Measurements from ENCODE around the gene SWAP70.

DNA sequence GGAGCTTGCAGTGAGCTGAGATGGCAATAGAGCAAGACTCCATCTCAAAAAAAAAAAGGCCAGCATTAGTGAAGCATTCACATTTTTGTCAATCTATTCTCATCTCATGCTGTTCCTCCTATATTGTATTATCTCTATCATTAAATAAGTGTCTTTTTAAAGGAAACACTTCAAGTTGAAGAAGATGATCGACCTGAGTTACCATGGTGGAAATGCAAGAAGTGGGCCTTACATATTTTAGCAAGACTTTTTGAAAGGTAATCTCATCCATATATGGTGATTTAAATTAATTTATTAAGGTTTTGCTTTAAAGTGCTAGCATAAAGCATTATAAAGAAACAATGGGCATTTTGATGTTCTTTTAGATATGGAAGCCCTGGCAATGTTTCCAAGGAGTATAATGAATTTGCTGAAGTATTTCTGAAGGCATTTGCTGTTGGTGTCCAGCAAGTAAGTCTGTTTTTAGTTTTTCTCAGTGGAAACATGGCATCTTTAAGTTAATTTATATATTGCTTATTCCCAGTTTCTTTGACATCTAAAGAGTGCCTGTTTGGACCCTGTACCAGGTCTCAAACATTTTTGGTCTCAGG lies 35.9 kb downstream of the IPO7 start:
- PRO-cap, result no peak

DNA sequence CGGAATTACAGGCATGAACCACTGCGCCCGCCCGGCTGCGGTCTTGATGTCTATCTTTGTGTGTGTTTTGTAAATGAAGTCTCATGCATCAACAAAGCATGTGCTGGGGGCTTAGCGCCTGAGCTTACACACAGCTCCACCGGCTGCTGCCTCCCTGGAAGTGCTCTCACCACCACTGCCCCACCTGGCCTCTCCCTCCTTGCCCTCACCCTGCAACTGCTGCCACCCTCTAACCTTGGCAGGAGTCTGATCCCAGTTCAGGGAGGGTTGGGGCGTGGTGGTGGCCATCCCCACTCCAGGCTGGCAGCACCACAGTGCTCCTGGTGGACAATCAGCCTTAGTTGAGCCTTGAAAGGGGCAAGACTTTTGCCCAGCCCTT lies 42.6 kb upstream of the WEE1 start:
- PRO-cap, result no peak

DNA sequence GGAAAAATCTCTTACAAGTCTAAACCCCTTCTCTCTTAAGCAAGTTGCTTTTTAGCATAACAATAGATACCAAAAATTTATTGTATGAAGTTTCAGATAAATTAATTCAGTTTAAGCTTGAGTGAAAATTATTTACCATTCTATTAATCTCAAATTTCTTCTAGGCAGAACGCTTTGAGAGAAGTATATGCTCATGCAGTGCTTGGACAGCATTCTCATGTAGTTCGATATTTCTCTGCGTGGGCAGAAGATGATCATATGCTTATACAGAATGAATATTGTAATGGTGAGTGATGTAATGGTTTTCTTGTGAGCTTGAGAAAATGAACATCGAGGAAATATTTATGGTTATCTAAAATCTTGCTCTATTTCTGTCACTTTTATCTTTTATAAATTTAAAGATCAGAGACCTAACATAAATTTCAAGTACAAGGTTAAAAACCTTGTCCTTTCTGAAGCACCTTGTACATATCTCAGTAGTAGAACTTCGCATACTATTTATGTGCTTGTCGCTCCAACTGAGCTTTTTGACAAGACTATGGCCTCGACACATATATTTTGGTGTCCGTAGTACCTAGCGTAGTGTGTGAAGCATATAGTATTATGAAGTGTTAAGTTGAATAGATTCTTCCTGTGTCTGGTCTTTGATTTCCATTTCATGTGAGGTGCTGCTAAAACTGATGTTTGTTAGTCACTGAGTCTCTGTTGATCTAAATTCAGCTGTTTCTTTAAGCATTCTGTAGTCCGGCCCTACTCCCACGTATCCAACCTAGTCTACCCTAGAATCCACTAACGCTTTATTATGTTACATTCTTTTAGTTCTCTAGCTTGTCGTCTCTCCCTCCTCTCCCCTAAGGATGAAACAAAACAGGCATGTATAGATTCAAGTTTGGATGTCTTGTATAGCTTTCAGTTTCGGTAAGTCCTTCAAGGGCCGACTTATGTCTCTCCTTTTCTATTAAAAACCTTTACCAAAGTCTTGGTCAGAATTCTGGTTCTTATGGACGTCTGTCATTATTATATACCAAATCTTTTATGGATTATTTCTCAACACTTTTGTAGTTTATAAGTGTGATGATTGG lies 3.8 kb downstream of the WEE1 start:
- PRO-cap, result no peak

- PRO-cap, result bidirectional peak, plus-strand start at chr11:9664077, minus-strand start at chr11:9664011
Observed at GRCh38 chr11:9663831-9664837, at the start of gene SWAP70. TSS of gene SWAP70 (plus strand) at chr11:9664077.

GRCh38 chr11:9719736-9720773 lies 56.2 kb downstream of the SWAP70 start:
- PRO-cap, result no peak

- PRO-cap, result no peak
Observed at GRCh38 chr11:9747661-9748163, 83.8 kb downstream of the SWAP70 start.

- PRO-cap, result no peak
Observed at GRCh38 chr11:9954442-9954682, 290.5 kb downstream of the SWAP70 start.

- PRO-cap, result no peak
Observed at GRCh38 chr11:9968196-9969204, 304.6 kb downstream of the SWAP70 start.

- PRO-cap, result no peak
Observed at GRCh38 chr11:10139768-10140284, 154.2 kb downstream of the SBF2 start.

DNA sequence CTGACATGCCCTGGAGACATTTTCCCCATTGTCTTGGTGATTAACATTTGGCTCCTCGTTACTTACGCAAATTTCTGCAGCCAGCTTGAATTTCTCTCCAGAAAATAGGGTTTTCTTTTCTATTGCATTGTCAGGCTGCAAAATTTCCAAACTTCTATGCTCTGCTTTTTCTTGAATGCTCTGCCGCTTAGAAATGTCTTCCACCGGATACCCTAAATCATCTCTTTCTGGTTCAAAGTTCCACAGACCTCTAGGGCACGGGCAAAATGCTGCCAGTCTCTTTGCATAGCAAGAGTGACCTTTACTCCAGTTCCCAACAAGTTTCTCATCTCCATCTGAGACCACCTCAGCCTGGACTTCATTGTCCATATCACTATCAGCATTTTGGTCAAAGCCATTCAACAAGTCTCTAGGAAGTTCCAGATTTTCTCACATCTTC lies 74.5 kb downstream of the SBF2 start:
- PRO-cap, result no peak

GRCh38 chr11:10272063-10272540 lies 21.9 kb downstream of the SBF2 start:
- PRO-cap, result no peak

DNA sequence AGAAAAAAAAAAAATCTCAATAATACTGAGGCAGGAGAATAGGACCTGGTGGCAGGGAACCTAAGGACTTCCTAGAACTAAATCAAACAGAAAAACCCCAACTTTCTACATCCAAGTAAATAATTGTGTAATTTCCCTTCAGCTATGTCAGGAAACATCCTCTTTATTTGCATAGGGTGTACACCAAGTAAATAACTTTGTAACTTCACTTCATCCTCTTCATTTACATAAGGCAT lies 8.7 kb downstream of the SBF2 start:
- PRO-cap, result no peak

DNA sequence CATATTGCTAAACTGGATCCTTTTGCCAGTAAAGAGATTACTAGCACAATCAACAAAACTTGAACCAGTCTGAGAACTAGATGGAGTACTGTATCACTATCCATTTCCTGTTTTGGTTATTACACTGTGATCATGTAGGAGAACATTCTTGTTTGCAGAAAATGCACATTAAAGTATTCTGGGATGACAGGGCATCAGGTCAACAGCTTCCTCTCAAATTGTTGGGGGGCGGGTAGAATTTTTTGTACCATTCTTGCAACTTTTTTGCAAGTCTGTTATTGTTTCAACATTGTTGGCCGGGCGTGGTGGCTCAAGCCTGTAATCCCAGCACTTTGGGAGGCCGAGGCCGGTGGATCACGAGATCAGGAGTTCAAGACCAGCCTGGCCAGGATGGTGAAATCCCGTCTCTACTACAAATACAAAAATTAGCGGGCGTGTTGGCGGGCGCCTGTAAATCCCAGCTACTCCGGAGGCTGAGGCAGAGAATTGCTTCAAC lies 1.9 kb downstream of the SBF2 start:
- PRO-cap, result no peak

DNA sequence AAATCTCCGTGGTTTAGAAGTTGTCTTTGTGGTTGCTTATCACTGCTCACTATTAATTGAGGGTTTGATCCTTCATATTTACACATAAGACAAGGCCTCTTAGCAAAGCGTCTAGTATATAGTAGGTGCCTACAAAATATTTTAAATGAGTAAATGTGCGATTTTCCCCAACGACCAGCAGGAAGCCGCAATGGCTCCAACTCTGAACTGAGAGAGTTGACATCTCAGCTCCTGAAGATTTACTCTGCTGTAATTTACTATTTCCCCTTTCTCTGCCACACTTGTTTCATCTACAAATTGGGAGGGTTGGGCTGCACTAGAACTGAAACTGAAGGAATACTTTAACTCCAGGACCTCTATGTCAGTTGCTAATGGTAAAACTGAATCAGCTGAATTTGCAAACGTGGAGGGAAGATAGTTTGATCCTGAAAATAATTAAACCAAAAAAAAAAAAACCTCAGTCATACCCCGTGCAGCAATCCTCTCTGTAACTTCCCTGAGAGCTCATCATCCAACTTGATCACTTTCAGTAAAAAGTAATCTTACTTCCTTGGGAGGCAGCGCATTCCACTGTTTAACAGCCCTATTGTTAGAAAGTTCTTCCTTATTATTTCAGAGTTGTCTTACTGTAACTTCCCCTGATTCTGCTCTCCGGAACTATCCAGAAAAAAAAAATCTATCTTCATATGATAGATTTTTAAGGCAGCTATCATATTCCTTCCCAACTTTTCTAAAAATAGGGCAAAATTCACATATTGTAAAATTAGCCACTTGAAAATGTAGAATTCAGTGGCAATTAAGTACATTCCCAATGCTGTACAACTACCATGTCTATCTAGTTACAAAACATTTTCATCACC lies 1.4 kb upstream of the SBF2 start:
- PRO-cap, result no peak

GRCh38 chr11:10326274-10326805 lies 21.5 kb downstream of the ADM start:
- PRO-cap, result no peak

- PRO-cap, result no peak
Observed at GRCh38 chr11:10326806-10327124, 21.9 kb downstream of the ADM start.

DNA sequence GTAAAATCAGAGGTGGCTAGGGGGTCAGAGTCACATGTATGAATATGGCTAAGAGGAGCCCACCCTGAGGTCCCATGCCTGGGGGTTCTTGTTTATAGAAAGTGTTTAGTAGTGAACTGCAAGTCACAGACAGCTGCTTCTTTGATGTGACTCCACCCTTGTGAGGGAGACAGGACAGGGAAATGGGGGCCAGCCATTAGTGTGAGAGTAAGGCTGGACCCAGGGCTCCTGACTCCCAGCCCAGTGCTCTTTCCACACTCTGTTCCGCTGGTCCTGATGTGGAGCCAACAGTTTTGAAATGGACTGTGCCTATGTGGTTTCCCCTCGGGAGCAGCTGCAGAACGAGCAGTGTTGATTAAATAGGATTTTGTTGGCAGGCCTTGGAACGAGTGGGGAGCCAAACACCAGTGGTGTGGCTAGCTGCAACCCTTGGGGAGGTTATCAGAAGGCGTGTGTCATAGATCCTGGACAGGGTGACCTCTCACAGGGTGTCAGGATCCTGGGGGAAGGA lies 66.6 kb upstream of the AMPD3 start:
- PRO-cap, result no peak

DNA sequence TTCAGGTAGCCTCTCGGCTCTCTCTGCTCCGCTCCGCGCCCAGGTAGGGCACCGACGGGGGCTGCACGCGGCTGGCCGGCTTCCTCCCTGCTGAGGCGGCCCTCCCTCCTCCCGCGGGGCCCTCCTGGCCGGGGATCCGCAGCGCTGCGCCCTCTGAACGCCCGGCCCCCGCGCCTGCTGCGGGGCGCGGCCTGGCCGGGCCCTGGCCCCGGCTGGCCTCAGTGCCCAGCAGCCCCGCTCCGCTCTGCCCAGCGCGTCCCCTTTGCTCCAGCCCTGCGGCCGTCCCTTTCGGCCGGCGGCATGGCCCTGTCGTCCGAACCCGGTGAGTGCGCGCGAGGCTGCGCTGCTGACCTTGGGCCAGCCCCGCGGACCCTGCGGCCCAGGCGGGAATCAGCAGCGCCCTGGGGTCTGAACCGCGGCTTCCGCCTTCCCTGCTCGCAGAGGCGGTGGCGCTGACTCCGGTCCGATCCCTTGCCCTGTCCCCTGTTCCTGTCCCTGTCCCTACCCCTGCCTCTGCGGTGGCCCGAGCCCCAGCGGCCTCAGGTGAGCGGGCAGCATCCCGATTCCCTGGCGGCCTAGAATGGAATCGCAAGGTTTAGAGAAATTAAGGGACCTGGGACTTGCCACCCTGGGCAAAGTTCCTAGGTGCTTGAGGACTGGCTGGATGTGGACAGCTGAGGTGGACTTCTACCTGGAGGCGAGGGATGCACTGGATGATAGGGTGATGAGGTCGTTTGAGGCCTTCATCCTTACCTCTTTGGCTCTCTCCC lies 4.2 kb upstream of the AMPD3 start:
- PRO-cap, result no peak

DNA sequence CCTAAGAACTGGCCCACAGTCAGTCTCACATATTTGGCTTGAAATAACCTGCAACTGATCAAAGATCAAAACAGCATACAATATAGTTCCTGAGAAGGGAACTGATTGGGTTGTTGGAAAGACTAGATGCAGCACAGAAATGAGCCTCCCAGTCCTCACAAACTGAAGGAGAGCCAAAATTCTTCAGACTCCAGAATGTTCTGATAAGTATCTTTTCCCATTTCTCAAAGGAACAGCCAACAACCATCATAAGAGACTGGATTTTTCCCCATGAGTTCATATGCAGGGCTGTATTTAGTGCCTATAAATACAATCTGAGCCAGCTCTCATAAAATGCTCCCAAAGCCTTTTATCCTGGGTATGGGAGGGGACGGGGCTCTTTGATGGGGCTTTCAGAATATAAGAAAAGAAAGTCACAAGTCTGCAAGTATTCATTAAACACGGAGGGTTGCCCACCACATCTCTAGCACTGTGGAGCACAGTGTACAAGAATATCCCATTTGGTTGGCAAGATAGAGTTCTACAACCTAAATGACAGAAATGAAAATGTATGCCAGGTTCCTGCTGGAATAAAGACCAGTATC lies 50.7 kb upstream of the LYVE1 start:
- PRO-cap, result no peak

DNA sequence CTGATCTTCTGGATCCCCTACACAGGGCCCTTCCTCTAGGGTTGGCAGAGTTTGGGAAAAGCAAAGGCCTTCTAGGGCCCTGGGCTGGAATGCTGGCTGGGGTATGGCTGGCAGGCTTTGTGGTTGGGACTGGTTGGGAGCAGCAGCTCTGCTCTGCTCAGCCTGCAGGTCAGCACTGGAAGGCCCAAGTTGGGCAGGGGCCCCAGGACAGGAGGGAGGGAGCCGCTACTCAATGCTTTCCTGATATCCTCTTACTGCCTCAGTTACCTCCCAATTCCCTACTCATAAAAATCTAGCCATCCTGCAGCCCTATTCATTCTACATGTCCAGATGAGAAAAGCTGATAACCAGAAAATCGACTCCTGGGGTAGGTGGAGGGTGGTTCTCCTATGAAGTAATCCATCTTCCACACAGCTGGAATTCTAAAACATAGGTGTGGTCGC lies 26.3 kb downstream of the IRAG1 start:
- PRO-cap, result no peak